Neural cell (in vitro differentiated cells): ENCODE results near the gene WNT4.

DNA sequence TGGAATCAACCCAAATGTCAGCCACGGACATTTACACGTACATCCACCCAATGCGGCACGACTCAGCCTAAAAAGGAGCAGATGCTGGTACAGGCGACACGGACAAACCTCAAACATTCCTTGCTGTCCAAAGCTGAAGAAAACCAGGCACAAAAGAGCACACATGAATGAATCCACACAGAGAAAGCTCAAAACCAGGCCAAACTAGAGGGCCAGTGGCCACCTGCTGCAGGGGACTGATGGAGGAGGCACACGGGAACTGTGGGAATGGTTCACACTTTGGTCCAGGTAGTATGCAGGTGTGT, 46.9 kb upstream of the ECE1 start:
- RAMPAGE, long total RNA: no peak

- RAMPAGE, long total RNA: no peak
These were observed 53.5 kb upstream of the ECE1 start for GRCh38 chr1:21343777-21344149.

- RAMPAGE, long total RNA: no peak
These were observed 38.9 kb downstream of the ALPL start for GRCh38 chr1:21548223-21548510.

DNA sequence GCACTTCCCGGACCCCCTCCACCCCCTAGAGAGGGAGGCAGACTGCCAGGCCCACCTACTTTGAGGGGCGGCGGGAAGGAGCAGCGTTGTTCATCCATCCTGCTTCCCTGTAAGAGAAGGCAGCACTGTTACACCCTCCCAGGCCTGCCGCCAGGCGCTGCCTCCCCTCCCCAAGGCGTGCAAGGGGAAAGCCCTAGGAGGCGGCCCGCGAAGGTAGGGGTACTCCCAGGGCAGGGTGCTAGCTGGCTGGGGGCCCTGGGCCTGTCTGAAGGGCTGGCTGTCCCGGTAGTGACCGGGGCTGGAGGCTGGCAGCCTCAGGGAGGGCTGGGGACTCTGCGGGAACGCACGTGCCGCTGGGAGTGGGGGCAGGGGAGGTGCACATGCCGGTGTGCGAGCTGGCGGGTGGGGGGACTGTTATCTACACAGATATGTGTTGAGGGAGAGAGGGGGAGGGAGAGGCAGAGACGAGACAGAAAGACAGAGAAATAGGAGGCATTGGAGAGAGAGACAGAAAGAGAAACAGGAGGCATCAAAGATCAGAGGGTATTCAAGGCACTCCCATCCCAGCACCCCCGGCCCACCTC, 50.1 kb downstream of the RAP1GAP start:
- RAMPAGE, long total RNA: no peak

- RAMPAGE, long total RNA: no peak
These were observed 36.5 kb upstream of the RAP1GAP start for GRCh38 chr1:21705626-21706187.

DNA sequence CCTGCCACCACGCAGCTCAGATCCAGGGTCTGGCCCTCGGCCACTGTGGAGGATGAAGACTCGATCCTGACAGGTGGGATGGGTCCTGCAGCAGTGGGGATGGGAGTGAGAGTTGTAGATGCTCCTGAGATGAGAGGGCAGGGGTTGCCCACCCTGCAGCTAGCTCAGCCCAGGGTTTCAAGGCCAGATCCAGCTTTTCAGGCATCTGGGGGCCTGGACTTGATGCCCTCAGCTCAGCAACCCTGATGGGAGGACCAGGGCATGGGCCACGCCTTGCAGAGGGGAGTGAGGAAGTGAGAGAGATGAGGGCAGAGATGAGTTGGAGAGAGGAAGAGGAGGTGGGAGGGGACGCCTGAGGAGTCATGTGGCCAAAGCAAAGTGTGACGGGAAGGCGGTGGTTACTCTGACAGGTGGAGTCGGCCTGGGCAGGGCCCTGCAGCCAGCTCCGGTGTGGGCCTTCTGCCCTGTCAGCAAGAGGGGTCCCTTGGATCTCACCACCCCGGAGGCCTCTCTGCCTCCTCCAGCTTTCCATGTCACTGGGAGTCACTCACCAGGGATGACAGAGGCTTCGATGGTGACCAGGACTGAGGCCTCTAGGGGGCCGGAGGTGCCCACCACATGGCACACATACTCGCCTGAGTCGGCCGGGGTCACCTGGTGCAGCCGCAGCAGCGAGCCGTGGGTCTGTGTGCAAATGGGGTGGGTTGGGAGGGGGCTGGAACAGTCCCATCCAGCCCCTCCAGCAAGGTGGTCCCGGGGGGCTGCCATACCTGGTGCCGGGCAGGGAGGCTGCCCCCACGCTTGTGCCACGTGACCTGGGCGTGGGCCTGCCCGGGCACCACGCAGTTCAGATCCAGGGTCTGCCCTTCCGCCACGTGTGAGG, 40.3 kb downstream of the LDLRAD2 start:
- RAMPAGE, long total RNA: no peak

- RAMPAGE, long total RNA: no peak
These were observed 23.9 kb downstream of the HSPG2 start for GRCh38 chr1:21913109-21913714.

DNA sequence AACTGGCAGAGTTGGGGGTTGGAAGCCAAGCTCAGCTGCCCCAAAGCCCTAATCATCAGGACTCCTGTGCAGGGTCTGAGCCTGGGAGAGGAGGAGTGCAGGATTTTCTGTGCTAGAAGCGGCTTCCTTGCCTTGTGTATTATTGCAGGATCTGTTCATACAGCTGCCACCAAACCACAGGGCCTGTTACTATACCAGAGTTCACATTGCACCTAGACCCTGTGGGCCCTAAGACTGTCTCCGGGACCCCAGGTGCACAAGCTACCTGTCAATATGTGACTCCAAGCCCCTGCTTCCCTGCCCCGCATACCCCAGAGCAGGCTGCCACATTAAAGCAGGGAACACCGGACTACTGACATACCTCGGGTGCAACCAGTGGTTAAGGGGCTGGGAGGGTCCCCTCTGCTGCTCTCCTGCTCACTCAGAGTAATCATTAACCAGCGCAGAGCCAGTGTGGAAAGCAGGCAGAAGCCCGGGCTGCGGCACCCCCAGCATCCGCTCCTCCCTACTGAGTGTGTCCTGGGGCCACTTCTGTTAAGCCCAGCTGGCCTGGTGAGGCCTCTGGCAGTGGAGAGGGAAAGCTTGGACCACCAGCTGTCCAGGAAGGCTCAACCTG, 15.8 kb downstream of the HSPG2 start:
- RAMPAGE, long total RNA: no peak

DNA sequence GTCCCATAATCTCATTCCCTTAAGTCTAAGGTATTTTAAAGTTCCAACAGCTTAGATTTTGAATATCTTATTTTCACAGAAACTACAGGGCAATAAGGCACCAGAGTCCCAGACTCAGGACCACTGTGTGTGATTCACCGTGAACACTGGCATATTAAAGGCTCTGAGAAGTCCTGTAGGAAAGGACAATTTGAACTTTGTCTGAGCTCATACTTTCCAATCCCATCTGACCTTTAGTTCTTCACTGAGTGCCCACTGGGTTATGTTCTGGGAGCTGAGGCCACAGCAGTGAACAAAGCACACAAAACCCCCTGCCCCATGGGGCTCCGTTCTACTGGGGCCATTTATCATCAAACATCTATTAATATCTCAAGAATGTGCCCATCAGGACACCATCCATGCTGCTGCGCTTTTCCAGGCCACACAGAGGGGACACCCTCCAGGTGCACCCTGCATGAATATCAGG, 3.6 kb upstream of the CELA3B start:
- RAMPAGE, long total RNA: no peak

DNA sequence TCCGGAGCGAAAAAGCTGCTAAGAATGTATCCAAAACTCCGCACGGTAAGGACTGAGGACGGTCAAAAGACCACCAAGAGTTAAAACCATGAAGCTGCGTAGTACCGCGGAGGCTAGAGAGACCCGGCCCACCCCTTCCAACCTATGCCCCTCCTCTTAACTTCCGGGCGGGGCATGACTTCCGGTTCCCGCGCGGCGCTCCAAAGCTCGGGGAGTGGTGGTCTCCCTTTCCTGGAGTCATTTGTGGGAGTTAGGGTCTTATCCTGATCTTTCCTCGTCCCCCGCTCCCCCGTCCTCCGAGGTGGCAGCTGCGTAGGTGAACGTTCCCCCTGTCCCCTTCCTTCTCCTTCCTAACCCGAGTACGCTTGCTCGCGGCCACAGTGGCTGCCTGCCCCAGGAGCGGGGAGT, 23.9 kb downstream of the CELA3A start:
- RAMPAGE, long total RNA: start-site peak on the plus strand centred at position 194 of the sequence, 34 bp wide, 87 and 32 reads in 2 replicates

DNA sequence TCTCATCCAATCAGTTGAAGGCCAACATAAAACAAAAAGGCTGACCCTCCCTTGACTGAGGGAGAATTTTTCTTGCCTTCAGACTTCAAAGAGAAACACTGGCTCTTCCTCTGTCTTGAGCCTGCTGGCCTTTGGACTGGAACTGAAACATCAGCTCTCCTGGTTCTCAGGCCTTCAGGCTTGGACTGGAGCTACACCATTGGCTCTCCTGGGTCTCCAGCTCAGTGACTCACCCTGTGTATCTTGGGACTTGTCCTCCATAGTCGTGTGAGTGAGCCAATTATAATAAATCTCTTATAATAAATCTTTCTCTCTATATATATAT, 6.7 kb upstream of the CDC42 start:
- RAMPAGE, long total RNA: no peak

DNA sequence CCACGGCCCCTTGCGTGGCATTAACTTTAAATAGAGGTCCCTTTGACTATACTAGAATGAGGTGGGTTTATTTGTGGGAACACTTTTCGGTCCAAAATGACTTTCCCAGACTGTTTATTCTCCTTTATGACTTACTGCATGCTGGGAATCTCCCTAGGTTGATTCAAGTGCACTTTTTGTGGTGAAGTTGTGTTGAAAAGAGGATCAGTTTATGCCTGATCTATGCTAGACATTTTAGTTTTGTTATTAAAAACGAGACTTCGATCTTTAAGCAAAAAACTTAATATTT, 1.3 kb downstream of the CDC42 start:
- RAMPAGE, long total RNA: no peak

- RAMPAGE, long total RNA: no peak
These were observed 14.3 kb downstream of the CDC42 start for GRCh38 chr1:22066515-22067486.

DNA sequence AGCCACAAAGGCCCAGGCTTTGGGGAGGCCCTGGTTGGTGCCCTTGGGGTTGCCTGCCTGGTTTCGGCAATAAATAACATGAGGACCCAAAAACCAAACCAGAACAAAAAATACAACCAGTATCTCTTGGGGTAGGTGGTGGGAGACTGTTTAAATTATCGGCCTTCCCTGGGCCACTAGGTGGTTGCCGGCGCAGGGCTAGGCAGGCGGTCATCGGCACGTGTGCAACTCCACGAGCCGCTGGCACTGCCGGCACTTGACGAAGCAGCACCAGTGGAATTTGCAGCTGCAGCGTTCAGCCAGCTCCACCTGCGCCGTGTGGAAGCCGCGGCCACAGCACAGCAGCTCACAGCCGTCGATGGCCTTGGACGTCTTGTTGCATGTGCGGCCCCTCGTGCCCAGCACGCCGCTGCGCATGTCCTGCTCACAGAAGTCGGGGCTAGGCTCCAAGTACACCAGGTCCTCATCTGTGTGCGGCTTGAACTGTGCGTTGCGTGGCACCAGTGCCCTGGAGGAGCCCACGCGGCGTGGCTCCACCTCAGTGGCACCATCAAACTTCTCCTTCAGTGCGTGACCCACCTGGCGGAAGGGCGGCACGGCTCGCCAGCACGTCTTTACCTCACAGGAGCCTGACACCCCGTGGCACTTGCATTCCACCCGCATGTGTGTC, 22.9 kb downstream of the WNT4 start:
- RAMPAGE, long total RNA: no peak

- RAMPAGE, long total RNA: no peak
These were observed at the start of gene WNT4 for GRCh38 chr1:22143028-22143753. TSS of gene WNT4 (minus strand) at chr1:22143097.

GRCh38 chr1:22341925-22342611, 109.6 kb upstream of the ZBTB40 start:
- RAMPAGE, long total RNA: start-site peak on the plus strand at chr1:22342269-22342360, 30 and 76 reads in 2 replicates

DNA sequence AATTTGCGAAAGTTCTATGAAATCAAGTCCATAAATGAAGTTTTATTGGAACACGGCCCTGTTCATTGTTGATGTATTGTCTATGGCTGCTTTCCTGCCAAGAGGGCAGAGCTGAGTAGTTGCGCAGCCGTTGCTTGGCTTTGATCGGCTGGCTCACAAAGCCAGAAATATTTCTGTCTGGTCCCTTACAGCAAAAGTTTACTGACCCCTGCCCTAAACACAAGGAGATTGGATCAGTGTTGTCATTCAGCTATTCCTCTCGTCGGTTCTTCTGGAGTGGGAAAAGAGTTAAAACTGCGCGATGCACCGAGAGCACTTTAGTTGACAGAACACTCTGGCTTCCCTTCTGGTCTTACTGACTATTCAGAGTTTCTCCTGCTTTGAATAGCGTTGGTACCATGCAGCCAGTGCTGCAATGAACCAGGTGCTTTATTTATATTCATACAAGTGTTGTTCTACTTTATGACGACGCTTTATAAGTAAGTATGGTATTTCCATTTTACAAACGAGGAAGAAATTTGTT, 878 bp downstream of the ZBTB40 start:
- RAMPAGE, long total RNA: no peak

DNA sequence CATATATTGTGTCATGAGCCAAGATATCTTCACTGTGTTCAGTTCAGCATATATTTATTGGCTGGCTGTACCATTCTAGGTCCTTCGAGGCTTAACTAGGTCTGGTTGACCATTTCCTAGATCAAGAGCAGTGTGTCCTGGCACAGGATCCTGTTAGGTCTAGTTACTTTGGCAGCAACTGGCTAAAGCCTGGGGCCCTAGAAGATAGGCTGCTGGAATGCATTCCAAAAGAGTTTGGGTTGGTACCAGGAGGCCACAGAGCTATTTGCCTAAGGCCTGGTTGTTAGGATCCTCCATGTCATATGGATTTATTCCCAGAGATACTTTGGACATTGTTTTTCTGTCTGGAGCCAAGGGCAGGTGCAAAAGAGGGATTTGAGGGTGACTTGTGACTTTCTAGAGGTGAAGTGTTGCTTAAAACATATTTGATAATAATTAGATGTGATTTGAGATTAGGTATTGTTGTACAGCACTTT, 21.1 kb downstream of the ZBTB40 start:
- RAMPAGE, long total RNA: no peak

- RAMPAGE, long total RNA: no peak
These were observed 26.3 kb upstream of the EPHA8 start for GRCh38 chr1:22537084-22537283.

DNA sequence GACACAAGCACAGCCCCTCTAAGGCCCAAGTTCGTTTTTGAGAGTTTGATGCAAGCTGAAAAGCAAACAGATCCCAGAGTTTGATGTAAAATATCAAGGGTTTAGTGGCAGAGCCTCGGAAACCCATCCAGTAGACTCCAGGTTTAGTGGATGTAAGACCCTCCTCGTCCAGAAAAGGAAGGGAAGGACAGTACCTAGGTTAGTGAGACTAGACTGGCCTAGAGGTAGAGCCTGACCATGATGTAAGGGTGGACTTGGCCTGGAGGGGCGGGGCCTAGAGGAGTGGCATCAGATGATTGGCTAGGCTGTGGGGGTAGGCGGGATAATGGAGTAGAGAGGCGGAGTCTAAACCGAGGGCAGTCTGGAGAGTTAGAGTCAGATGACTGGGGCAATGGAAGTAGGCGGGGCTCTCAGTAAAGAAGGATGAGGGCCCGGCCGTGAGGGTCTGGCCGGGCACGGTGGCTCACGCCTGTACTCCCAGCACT, 70.0 kb downstream of the EPHB2 start:
- RAMPAGE, long total RNA: no peak